Right common carotid artery plus branches (tissue), 1 donor: ENCODE data around the gene LRRC1.

- PRO-cap: no peak
Measured at GRCh38 chr6:53618893-53619330, 46.6 kb downstream of the KLHL31 start.

DNA sequence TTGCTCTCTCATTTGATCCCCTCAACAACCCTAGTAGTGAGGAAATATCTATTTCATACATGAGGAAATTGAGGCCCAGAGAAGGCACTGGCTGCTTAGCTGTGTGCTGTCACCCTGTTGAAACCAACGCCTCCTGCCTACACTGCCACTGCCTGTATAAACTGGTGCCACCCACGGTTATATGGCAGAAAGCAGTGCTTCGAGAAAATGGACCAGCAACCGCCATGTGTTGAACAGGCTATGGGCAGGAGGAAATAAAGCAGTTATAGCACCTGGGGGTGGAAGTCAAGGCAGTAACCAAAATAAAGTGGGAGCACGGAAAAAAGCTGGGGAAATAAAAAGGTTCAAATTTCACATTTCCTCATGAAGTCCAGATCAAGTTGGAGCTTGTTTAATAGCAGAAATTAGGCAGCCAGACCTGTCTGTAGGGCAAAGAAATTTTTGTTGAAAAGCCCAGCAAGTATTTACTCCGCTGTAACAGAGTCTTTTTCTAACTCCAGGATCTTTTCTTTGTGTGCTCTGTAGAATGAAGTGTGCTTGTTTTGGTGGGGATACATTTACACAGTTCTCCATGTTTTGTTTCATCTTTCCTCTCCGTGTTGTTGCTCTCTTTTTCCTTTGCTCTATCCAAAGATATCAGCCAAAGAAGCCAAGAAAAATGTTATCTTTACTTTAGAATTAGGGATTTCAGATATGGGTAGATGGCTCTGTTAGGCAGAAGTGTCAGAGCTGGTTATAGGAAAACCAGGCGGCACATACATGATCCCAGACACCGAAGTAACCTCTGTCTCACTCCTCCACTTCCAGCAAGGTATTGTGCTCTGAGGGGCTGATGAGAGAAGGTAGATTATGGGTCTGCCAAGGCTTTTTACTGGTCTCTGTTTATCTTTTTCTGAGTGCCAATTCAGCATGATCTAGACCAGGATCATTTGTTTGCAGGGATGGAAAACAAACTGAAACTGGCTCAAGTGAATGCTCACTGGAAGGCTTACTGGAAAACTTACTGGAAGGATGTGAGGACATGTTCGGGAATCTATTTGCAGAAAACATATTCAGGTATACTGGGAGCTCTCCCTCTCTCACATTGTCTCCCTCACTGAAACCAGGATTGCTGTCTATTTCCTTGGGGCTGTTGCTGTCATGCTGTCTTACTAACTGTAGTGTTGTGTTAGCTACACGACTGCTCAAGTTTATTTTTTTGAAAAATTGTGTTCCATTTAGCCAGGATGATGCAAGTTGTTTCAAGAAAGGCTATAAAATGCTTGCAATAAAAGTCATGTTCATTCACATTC lies 37.5 kb downstream of the KLHL31 start:
- PRO-cap: no peak

DNA sequence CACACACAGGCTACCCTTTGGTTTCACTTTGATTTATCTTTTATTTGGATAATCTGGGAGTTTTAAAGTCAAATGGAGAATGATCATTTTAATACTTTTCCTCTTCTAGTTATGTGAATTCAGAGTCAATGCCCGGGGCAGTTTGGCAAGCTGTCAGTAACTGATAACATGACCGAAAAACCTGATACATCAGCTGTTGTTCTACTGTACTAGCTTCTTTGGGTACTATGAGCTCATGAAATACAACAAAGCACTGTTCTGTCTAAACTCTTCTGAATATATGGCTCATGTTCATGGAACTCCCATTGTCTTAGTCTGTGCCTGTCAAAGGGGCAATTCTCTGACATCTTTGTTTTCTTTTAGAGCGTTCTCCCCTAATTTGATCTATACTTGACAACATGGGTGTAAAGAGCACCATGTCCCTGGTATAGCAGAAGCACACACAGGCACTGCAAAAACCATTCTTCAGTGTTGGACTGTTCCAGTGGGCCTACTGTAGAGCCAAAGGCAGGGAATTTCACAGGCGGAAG lies 30.1 kb downstream of the KLHL31 start:
- PRO-cap: no peak

- PRO-cap: no peak
Measured at GRCh38 chr6:53752801-53753141, 42.0 kb upstream of the LRRC1 start.

DNA sequence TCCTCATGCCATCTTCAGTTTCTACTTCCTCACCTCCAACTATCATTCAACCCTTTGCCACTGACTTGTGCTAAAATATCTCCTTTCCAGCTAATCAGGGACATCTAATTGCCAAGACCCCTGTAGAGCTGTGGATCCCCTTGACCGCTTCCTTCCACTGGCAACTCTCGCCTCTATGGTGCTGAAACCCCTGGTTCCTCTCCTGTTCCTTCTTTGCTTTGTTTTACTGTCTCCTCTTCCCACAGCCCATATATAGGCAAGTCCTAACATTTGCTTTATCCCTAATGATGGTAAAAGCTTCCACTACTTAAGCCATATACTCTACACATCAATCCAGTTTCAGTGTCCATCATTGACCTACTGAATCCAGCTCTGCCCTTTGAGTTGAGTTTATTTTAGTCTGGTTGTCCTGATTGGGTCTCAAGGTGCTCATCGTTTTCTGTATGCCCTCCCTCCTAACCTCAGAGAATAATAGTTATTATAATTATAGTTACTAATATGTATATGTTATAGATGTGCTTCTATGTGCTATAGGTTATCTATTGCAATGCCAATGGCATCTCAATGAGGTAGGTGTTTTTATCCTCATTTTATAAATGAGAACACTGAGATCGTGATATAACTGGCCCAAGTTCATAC lies 28.6 kb upstream of the LRRC1 start:
- PRO-cap: no peak

- PRO-cap: bidirectional peak, plus-strand start at chr6:53794957, minus-strand start at chr6:53794870
Measured at GRCh38 chr6:53794797-53795220, at the start of gene LRRC1. Gene LRRC1 (plus strand): TSS chr6:53795005.

DNA sequence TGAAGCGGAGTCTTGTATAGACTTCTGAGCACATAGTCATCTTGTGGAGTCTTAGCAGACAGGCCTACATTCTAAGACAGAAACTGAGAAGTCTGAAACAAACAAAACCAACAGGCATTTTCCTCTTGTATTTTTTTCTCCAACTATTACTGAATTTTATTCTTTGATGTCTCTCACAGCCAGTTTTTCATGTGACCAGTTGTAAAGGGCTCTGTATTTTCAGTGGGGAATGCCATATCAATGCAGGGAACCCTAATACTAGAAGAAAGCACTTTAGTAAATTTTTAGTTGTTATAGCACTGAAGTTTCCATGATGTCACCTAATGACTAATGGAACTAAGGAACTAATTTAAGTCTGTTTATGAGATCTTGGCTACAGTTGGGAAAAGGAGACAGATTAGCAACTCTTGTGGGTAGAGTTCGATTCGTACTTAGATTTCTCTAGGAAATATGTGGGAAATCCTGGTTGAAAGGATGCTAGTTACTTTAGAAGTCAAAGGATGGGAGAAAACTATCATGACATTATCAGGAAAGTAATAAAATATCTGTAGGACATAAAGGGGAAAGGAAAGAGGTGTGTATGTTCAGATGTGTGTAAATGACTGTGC lies 103.2 kb downstream of the LRRC1 start:
- PRO-cap: no peak

GRCh38 chr6:54010370-54010844 lies 100.8 kb upstream of the MLIP start:
- PRO-cap: no peak

DNA sequence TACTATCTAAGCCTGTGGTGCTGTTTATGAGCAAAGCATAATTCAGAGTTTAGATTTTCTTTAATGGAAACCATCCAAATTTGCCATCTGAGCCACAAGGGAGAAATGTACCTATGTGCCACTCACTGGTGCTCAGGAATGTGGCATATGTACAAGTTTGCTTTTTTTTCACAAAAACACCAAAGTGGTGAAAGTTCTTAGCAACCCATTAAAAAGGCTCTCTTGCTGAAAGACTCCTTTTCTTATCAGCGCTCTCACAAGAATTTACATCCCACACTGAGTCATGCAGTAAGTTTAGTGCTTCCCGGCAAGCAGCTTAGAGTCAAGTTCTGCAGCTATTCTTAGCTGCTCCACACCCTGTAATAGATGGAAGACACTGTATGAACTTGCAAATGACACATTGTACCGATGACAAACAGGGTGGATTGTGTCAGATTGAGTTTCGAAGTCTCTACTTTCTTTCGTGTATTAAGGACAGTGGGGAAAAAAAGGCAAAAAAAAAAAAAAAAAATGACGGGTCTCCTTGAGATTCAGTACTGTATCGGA lies 57.2 kb upstream of the MLIP start:
- PRO-cap: no peak

GRCh38 chr6:54874571-54875194 lies 28.1 kb downstream of the FAM83B start:
- PRO-cap: no peak

- PRO-cap: no peak
Measured at GRCh38 chr6:56311144-56311533, 63.8 kb upstream of the COL21A1 start.

GRCh38 chr6:56507378-56508139 lies 260.2 kb upstream of the COL21A1 start:
- PRO-cap: no peak

- PRO-cap: unidirectional peak, minus-strand start at chr6:56525445
Measured at GRCh38 chr6:56524930-56525818, 277.8 kb upstream of the COL21A1 start.

DNA sequence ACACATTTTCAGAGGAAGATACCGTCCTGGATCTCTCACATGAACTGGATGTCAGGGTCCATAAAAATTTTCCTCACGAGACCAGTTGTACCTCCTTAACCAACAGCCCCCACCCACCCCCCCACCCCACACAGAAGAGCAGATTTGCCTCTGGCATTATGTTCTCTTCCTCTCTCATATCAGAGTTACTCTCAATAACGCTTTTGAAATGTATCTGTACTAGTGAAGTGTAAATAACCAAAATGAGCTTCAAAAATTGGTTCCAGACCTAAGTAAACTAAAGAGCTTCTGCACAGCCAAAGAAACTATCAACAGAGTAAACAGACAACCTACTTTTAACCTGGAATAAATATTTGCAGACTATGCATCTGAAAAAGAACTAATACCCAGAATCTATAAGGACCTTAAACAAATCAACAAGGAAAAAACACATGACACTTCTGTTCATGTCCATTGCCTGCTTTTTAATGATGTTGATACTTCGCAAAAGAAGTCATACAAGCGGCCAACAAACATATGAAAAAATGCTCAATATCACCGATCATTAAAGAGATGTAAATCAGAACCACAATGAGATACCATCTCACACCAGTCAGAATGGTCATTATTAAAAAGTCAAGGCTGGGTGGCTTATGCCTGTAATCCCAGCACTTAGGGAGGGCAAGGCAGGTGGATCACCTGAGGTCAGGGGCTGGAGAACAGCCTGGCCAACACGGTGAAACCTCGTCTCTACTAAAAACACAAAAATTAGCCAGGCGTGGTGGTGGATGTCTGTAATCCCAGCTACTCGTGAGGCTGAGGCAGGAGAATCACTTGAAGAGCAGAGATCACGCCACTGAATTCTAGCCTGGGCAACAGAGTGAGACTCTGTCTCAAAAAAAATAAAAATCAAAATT lies 269.5 kb downstream of the DST start:
- PRO-cap: no peak

- PRO-cap: no peak
Measured at GRCh38 chr6:56688947-56689418, 265.6 kb downstream of the DST start.

DNA sequence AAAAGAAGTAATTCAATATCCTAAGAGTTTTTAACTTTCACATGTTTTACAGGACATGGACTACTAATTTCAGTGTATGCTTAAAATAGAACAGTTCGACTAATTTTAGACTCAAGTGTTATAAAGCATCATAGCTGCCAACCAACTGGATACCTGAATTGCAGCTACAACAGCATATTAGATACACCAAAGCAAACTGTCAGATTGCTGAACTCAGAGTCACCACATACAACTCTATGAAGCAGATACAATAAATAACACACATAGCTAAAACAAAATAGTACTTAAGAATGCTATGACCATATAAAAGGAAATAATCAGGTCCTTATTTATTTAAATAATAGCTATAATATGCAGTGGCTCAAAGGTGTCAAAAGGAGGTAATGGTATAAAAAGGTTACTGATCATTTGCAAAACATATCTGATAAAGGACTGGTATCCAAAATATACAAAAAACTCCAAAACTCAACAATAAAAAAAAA lies 121.1 kb downstream of the DST start:
- PRO-cap: no peak

GRCh38 chr6:57188286-57189382 lies 16.5 kb downstream of the BAG2 start:
- PRO-cap: no peak

DNA sequence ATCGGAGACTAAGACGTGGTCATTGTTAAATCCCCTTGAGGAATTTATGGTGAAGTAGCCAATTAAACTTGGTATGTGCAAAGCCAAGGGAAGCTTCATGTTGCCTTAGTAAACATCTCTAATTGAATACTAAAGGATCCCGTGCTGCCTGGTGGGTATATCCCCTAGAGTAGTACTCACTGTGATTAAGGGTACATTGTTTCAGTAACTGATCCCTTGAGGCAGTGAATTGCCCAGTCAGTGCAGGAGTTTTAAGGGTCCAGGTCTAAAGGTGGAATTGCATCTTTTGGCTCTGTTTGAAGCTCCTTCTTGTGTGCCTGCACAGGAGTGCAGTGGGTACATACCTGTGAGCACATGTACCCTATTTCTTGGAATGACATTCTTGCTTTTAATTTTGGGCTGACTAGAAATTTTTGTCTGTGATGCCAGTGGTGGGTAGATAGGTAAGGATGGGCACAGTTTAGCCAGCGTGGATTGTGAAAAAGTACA lies 106.2 kb downstream of the PRIM2 start:
- PRO-cap: no peak

- PRO-cap: no peak
Measured at GRCh38 chr6:63467418-63467819, 104.9 kb upstream of the PTP4A1 start.

GRCh38 chr6:63577052-63577558 lies 4.8 kb downstream of the PTP4A1 start:
- PRO-cap: no peak